ENCODE measurements around the gene AMY1C.

- RRBS = no CpG with 5 or more reads among the region's 5 CpGs
These were observed 54.8 kb downstream of the SLC30A7 start for GRCh38 chr1:100950620-100951197.

GRCh38 chr1:100974545-100975671, 50.7 kb downstream of the DPH5 start:
- RRBS = no CpG with 5 or more reads among the region's 10 CpGs

- RRBS = no CpG with 5 or more reads among the region's 5 CpGs
These were observed 75.2 kb upstream of the S1PR1 start for GRCh38 chr1:101161559-101161987.

GRCh38 chr1:101179035-101179499, 57.8 kb upstream of the S1PR1 start:
- RRBS = no CpG with 5 or more reads among the region's 7 CpGs

- RRBS = 2% methylated on average over 10 of the region's 48 CpGs
These were observed 1.2 kb upstream of the S1PR1 start for GRCh38 chr1:101235212-101236511.

GRCh38 chr1:101846590-101847220, 150.0 kb downstream of the OLFM3 start:
- RRBS = no CpG with 5 or more reads among the region's 13 CpGs

GRCh38 chr1:102260190-102260503, 263.4 kb upstream of the OLFM3 start:
- RRBS = no CpG with 5 or more reads among the region's 4 CpGs

DNA sequence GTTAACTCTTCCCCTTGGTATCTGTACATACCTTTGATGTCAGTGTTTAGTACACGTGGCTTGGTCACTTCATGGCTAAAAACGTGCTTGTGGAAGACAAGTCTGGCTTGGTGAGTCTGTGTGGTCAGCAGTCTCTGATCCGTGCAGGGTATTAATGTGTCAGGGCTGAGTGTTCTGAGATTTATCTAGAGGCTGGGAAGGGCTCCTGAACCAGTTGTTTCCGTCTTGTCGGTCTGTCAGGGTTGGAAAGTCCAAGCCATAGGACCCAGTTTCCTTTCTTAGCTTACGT, at the start of gene AMY1C:
Gene AMY1C (plus strand): TSS at position 184 of the 289 bp plus-strand sequence.
- RRBS = no CpG with 5 or more reads among the region's 6 CpGs

- RRBS = no CpG with 5 or more reads among the region's 11 CpGs
These were observed 1424.4 kb upstream of the PRMT6 start for GRCh38 chr1:105631904-105632651.

GRCh38 chr1:105632652-105633040, 1423.8 kb upstream of the PRMT6 start:
- RRBS = 0% methylated on average over 2 of the region's 6 CpGs

DNA sequence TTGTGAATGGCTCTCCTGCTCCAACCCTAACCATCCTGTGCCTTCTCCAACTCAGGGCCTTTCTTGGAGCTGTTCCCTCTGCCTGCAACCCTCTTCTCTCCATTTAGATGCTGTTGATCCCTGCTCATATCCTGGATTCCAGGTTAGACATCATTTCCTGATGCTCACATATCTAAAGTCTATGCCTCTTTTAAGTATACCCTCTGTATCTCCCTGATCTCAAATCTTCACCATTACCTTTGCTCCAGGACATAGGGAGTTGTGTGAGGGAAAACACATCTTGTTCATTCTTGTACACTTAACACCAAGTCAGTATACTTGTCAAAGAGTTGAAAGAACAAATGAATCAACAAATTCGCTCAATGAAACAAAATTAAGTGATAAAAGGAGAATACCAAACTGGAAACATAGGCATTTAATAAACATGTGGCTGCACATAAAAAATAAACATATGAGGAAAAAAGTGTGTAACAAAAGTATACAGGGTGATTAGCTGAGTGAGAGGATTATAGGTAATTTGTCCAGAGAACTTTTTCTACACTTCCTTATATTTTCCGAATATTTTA, 291.5 kb downstream of the VAV3 start:
- RRBS = no CpG with 5 or more reads among the region's 2 CpGs

- RRBS = no CpG with 5 or more reads among the region's 6 CpGs
These were observed 282.1 kb downstream of the VAV3 start for GRCh38 chr1:107682381-107683682.

- RRBS = no CpG with 5 or more reads among the region's 3 CpGs
These were observed 226.3 kb downstream of the VAV3 start for GRCh38 chr1:107738593-107739223.

DNA sequence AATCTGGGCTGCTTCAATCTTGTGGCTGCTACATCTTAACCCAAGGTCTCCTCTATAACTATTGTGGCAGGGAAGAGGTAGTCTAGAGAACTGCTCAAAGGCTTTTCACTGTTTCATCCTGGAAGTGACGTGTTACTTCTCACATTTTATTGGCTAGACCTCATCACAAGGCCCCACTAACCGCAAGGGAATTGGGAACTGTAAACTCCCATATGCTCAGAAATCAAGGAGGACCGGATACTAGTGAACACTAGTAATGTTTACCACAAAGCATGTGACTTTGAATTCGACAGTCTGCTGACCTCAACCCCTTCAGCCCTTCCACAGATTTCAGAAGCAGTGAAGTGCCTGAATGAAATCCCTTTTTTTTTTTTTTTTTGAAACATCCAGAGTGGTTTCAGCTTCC, 3.4 kb upstream of the EEIG2 start:
- RRBS = no CpG with 5 or more reads among the region's 4 CpGs

GRCh38 chr1:108603574-108604660, 44.0 kb downstream of the EEIG2 start:
- RRBS = no CpG with 5 or more reads among the region's 7 CpGs

- RRBS = no CpG with 5 or more reads among the region's 10 CpGs
These were observed 16.0 kb downstream of the HENMT1 start for GRCh38 chr1:108644811-108645451.

DNA sequence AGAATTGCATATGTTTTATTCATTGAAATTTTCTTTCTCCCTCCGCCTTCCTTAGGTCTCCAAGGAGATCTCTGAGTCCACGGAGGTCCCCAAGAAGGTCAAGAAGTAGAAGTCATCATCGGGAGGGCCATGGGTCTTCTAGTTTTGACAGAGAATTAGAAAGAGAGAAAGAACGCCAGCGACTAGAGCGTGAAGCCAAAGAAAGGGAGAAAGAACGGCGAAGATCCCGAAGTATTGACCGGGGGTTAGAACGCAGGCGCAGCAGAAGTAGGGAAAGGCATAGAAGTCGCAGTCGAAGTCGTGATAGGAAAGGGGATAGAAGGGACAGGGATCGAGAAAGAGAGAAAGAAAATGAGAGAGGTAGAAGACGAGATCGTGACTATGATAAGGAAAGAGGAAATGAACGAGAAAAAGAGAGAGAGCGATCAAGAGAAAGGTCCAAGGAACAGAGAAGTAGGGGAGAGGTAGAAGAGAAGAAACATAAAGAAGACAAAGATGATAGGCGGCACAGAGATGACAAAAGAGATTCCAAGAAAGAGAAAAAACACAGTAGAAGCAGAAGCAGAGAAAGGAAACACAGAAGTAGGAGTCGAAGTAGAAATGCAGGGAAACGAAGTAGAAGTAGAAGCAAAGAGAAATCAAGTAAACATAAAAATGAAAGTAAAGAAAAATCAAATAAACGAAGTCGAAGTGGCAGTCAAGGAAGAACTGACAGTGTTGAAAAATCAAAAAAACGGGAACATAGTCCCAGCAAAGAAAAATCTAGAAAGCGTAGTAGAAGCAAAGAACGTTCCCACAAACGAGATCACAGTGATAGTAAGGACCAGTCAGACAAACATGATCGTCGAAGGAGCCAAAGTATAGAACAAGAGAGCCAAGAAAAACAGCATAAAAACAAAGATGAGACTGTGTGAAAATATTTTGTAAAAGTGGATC, 7.3 kb downstream of the PRPF38B start:
- RRBS = no CpG with 5 or more reads among the region's 31 CpGs

DNA sequence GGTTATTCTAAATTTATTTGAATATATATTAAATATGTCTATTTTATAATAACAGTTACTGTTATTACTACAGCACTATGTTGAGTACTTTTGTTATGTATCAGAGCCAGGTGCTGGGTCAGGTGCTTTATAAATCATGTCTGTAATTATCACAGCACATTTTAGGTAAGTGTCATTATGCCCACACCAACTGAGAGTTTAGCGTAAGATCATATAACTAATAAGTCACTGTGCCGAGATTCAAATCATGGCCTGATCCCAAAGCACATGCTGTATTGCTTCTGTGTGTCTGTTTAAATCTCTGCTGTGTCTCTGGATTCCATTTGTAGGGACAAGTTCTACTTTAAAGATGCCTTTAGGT, 1.9 kb downstream of the GPSM2 start:
- RRBS = no CpG with 5 or more reads among the region's 2 CpGs

GRCh38 chr1:108953187-108953896, 9.9 kb downstream of the CLCC1 start:
- RRBS = no CpG with 5 or more reads among the region's 10 CpGs